ENCODE data around the genes PRPF6 and NPBWR2.

- PRO-cap, result no peak
Measured at GRCh38 chr20:63948119-63948497, 8.1 kb downstream of the UCKL1 start.

- PRO-cap, result bidirectional peak, plus-strand start at chr20:63951844, minus-strand start at chr20:63951651
Measured at GRCh38 chr20:63951420-63952310, 4.6 kb downstream of the UCKL1 start.

DNA sequence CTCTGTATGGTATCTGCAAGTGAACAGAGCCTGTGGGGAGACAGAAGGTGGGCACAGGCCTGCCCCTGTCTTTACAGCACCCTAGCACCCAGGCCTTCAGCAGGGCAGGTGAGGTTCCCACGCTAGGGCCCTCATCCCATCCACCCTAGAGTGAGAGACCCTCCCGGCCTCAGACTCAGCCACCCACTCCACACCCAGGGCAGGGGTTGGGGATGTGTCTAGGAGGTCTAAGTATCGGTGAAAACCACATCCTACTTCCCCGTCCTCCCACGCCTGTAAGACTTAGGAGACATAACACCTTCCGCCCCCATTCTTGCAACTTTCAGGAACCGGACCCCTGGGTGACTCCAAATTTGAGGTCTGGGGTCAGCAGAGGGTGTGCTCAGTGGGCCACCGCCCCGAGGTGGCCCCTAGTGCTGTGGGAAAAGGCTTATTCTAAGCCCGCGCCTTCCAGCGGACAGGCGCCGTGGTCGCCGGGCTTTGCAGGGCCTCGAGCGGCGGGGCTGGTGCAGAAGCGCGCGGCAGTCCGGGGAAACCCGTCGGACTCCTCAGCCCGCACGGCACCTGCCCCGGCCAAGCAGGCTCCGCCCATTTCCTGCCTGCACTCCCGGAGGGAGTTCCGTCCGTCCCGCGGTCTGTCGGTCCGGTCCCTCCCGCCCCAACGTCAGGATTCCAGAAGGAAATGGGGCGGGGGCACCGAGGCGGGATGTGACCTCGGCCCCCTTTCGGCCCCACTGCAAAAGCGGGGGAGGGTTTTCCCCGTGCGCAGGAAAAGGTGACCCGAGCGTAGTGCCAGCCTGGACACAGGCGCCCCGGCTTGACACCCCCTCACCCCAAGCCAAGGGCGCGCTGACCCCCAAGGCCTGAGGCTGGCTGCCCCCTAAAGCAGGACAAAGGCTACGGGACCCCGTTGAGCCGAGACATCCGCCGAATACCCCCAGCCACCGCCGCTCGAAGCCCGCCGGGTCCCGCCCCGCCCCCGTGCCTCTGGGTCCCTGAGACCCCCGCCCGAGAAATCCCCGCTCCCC is 796 bp downstream of the SAMD10 start:
- PRO-cap, result bidirectional peak, plus-strand start at position 633 of the sequence, minus-strand start at position 550 of the sequence

GRCh38 chr20:63980772-63981936 is at the start of gene PRPF6:
TSS of gene PRPF6 (plus strand) at chr20:63981132.
- PRO-cap, result bidirectional peak, plus-strand start at chr20:63981158, minus-strand start at chr20:63980973

- PRO-cap, result no peak
Measured at GRCh38 chr20:64025728-64026138, 10.2 kb upstream of the C20orf204 start.

GRCh38 chr20:64044417-64045704 is 4.6 kb downstream of the SOX18 start:
- PRO-cap, result no peak

- PRO-cap, result no peak
Measured at GRCh38 chr20:64052256-64052613, 2.8 kb upstream of the SOX18 start.

- PRO-cap, result no peak
Measured at GRCh38 chr20:64076980-64077704, 2.2 kb downstream of the RGS19 start.

- PRO-cap, result no peak
Measured at GRCh38 chr20:64107410-64107761, at the start of gene NPBWR2. TSS of gene NPBWR2 (minus strand) at chr20:64107565.

GRCh38 chr20:64161878-64162373 is 2.3 kb upstream of the MYT1 start:
- PRO-cap, result no peak

DNA sequence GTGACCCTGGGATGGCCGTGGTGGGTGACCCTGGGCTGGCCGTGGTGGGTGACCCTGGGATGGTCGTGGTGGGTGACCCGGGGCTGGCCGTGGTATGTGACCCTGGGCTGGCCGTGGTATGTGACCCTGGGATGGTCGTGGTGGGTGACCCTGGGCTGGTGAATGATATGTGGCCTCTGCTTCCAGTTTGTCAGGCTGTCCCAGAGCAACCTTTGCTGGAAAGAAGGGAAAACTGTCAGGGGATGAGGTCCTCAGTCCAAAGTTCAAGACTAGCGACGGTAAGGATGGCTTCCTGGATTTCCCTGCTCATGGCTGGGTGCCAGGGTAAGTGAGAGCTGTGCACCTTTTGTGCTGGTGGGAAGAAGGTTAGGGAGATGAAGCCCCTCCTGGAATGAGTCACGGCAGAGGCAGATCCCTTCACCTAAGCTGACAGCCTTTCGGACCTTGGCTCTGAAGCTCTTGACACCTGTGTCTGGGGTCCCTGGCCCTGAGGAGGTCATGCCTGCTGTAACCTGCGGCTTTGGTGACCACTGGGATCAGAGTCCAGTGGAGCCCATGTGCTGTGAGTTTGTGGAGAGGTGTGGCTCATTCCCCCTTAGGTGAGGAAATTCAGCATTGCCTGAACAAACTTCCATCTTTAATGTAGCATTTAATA is 19.1 kb upstream of the PCMTD2 start:
- PRO-cap, result no peak

DNA sequence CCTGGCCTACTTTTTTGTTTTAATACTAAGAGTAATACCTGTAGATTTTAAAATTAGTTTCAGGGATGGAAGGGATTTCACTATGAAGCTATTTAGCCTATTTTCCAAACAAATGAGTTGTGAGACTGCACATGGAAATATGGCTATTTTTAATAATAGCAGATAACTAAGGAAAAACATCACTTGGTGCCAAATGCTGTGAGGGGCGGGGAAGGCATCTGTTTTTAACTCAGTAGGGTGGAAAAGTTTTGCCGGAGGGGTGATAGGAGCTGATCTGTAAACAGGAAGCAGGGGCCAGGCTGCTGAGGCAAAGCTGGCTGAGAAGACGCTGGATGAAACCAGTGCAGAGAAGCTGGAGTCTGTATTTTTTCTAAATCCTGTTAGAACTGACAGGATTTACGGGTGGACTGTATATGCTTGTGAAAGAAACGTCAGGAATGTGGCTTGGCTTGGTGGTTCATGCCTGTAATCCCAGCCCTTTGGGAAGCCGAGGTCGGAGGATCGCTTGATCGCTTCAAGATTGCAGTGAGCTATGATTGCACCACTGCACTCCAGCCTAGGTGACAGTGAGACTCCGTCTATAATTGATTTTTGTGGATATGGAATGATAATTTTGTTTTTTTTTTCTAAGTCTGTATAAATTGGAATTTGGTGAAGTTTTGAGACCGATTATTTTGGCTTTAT is 5.6 kb downstream of the PCMTD2 start:
- PRO-cap, result no peak